Umbilical cord (tissue), 2 donors: ENCODE measurements around a stretch of chr6.

- RAMPAGE, long total RNA: no peak
Measured at GRCh38 chr6:138421527-138422152, 17.6 kb downstream of the HEBP2 start.

DNA sequence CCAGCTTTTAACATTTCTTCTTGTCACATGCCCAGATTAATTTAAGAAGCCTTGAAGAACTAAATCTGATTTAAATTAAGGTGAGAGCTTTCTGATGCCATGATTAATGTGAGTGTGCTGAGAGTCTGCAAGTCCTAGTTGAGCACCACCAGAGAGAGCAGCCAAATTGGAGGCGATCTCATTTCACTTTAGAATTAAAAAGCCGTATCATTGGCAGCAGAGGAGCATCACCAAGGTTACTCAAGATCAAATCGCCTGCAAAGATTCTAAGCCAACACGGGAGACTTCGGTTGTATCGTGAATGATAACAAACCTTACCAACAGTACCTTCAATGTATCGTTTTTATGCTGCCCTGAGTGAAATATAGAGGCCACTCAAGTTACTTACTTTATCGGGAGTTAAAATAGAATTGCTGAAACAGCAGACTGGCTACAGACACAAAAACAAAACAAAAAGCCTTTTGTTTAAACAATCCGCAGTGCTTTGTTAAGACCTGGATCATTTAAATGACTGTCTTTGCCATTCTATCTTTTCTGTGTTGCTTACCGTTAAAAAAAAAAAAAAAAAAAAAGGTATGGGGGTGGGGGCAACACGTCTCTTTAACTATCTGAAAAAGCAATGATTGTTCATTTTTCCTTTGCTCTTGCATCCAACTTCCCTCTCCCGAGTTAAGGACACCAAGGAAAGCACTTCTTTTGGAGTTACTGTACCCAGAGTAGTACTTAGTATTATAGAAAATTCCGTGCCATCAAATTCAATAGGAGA is 14.2 kb downstream of the NHSL1 start:
- RAMPAGE, long total RNA: no peak

DNA sequence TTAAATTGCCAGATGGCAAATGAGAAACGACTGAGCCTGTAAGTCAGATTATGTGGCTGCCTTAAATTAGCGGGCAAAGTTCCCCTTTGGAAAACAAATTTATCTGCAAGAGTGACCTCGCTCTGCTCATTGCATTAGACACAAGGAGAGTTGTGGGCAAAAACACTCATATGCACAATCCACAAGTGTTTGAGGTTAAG is 1.5 kb upstream of the NHSL1 start:
- RAMPAGE, long total RNA: no peak

GRCh38 chr6:138503964-138504626 is 4.8 kb upstream of the NHSL1 start:
- RAMPAGE, long total RNA: no peak

GRCh38 chr6:138521759-138522282 is 22.5 kb upstream of the NHSL1 start:
- RAMPAGE, long total RNA: no peak

DNA sequence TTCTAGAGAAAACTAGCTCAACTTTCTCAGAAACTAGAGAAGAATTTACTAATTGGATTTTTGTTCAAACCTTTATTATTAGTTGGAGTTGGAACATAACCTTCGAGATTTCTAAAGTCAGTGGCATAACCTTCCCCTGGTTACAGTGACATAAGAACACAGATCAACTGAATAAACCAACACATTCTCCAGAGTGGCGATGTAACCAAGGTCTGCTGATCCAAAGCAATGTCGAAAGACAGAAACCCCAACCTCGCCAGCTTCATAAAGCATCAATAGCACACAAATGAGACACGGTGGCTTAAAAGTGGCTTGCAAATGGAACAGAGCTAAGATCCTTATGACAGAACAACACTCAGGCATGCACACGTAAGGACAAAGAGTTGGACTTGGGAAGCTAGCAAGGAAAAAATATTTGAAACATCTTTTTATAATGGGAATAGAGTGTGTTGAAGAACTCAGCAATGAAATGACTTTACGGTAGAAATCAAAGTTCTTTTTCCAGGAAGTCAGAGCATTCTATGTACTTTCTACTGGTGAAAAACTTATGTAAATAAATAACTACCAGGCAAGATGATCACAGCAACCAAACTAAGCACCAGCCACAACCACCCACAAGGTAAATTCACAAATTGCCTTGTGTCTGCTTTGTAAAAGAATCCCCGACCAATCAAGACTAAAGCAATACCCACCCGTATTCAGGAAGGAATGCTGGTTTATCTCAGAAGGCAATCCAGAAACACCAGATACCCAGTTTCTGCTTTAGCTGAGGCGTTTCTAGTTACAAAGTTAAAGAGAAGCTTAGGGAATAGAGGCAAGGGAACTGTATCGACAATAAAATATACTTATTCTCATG is 61.0 kb upstream of the NHSL1 start:
- RAMPAGE, long total RNA: no peak

DNA sequence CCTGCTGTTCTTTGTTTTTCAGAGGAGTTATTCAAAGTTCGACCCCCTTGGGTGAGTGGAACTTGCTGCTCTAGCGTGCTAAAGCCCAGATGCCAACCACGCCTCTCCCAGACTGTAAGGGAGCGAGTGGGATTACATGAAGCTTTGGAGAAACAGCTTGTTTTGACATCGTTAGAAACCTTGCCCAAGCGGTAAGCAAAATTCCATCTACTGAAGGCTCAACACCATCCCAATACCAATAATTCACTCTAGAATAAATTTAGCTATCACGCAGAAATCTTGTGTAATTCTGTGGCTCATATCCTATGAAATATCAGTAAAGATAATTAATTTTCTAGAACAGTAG is 48.5 kb downstream of the ECT2L start:
- RAMPAGE, long total RNA: no peak

GRCh38 chr6:139030577-139030991 is 2.0 kb downstream of the ABRACL start:
- RAMPAGE, long total RNA: no peak

DNA sequence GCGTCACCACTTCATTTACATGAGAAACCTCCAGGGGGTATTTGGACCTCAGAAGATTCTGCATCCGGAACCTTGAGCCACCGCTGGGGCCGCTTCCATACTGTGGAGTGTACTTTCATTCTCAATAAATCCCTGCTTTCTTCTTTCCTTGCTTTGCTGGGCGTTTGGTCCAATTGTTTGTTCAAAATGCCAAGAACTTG is 1.5 kb upstream of the HECA start:
- RAMPAGE, long total RNA: no peak

GRCh38 chr6:139166821-139167324 is 32.0 kb downstream of the HECA start:
- RAMPAGE, long total RNA: no peak

GRCh38 chr6:139172657-139173206 is 37.9 kb downstream of the HECA start:
- RAMPAGE, long total RNA: no peak

DNA sequence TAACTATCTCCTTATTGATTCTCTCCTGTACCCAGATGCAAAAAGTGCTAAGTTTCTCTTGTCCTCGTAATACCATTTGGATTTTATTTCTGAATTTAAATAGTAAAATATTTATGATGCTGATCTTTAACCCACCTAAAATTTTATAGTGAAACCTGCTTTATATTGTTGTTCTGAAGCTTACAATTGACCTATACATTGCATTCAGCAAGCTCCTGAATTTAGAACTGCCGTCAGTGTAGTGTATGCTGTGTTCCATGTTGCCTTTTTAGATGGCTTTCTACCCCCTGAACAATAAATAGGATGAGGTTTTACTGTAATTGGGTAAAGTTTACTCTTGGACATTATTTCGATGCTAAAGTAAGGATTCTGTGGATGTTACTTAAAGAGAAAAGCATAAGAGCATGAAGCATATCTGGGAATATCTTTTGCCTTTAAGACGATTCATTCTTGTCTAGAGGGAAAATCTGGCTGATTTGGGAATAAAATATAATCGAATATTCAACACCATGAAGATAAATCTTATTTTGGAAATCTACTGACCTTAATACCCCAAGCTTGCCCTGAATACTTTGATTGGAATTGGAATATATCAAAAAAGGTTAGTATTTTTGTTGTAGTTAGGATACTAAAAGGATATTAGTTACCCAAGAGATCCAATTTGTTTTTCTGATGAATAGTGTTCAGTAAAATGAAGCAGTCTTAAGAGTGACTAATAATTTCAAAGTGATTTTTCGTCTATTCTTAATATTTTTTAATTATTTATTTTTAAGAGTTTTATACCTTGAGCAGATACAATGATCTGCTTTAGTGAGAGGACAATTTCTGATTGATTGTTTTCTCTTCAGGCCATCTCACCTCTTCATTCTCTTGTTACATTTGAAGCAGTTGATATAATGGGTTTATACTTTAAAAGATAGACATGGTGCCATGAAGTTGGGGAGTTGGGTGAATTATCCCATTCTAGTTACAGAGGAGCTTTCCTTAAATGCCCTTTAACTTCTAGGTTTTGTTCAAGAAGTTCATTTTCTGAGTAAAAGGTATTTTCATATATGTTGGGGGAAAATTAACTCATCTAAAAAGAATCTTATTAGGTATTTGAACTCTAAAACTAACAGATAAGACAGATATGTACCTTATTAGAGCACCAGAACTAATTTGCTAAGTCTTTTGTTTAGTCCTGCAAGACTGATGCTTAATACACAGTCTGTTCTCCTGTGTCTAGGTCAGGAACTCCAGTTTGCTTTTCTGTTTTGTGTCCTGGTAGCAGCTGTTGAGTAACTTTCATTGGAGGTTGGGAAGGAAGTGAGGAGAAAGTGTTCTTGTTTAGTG is 44.8 kb downstream of the HECA start:
- RAMPAGE, long total RNA: no peak

DNA sequence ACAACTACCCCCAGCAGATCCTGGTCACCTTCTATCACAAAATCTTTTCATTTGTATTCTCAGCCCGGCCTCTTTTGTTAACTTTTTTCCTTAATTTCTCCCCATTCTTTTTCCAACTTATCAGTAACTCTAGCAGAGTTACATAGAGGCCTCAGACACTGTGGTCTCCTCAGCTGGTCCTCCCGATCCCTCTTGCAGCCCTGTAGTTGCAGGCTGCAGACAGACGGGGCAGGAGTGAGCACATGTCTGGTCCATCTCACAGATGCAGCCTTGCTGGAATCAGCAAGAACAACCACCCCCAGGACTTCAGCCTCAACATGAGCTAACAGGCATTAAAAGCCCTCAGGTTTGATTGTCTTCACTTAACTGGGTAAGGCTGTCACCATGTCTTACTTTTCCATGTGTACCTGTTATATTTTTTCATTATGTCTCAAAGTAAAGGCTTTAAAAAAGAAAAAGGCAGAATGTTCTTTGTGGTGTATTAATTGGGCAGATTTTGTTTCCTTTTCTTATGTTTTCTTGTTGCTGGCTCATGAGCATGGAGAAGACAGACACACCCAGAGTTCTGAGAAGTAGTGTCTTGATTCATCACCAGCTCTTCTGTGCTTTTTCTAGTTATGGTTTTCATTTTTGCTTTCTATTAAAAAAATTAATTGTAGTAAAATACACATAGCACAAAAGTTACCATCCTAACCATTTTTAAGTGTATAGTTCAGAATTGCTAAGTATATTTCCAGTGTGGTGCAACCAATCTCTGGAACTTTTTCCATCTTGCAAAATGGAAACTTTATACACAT is 41.1 kb downstream of the TXLNB start:
- RAMPAGE, long total RNA: no peak

GRCh38 chr6:139262358-139263302 is 29.2 kb downstream of the TXLNB start:
- RAMPAGE, long total RNA: no peak

DNA sequence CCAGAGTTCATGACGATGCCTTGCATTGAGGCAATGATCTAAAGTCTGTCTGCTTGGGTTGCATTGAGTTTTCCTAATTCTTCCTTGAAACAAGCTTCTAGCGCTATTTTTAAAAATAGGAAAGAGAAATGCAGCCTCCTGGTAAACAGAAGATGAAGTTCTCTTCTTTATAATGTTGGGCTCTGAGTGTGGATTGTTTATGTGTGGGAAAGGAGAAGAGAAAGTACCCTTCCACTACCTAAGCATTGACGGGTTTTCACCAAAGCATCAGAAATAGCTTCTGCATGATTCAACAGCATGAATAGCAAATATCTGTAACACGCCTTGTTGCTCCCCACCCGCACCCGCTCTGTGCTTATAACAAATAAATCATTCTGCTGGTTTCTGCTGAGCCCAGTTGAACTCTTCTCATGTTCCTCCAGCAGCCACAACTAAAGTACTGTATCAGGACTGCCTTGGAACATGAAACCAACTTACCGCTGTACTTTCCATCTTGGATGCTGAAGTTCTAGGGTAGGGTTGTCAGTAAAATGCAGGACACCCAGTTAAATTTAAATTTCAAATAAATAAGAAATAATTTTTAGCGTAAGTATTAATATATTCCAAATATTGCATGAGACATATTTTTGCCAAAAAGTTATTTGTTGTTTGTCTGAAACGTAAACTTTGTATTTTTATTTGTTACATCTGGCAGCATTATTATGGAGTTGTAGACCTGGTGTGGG is 20.7 kb downstream of the TXLNB start:
- RAMPAGE, long total RNA: no peak

DNA sequence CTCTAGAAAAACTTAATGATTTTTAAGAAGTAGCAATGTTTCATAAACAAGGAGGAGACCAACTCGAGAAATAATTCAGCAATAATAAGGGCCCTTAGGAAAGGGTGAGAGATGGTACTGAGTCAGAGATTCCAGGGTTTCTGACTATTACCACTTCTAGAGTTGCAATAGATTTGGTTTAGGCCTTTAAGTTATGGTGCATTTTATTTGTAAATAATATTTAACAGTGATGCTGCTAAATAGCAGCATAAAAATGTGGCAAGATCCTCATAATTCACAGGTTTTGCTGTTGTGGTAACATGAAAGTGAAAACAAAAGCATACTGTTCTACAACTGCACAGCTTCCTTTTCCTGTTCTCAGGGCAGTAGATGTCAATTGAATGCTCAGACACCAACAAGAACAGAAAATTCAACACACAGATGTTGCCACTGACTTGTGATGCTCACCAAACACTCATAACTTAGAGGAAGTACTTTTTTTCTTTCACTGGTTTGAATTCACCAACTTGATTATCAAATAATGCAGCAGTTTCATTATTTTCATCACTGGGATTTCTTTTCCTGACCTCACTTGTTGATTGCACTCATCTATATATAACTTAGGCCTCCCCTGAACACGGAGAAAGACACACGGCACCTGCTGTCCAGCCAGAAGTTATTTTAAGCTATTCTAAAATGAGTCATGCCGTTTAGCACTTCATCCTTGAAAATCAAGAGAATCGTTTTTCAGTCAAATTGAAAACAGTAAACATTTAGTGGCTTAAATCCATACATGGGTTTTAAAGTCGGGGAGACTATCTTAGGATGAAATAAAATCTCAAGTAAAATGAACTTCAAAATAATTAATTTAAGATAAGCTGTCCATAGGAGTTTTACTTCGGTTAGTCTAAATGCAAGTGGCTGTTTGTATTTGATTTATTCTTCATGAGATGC is 1.0 kb downstream of the TXLNB start:
- RAMPAGE, long total RNA: no peak

DNA sequence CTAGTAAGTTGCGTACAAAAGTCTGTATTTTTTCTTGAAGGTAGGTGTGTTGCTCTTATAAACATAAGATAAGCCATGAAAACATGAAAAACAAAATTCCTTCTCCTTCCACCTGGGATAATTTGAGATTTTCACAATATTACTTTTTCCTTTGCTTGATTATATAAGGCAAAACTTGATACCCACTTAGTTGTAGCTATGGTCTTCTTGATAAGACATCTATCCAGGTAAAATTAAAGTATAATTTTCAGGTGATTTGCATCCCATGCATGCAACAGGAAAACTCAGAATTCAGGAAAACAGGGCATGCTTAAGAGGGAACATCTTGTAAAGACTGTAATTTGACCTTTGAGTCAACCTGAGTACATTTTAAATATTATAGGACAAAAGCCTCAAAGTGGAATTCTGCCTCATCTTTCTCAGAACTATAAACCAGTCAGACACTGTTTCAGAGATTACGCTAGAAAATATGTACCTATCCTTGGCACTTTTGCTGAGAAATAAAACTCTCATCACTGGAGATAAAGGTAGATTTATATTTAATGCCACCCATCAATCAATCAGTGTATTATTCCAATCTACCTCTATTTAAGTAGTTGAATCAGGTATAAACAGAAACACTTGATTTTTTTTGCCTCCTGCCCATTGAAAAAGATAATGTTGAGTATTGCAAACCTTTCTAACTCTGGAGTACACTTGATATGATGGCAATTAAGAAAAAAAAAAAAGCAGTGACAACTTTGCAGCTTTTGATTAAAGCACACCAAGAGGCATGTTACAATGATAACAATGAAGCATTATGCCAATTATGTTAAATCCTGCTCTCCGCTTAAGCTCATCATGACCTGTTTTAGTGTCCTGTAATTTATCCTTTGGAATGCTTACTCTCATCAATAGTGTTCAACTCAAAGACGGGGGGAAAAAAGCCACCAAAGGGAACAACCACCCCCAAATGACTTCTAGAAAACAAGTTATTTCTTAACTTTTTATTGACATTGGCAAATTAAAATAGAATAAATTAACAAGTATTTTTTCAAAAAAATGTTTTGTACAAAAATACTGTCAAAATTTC is 2.8 kb downstream of the CITED2 start:
- RAMPAGE, long total RNA: no peak

- RAMPAGE, long total RNA: no peak
Measured at GRCh38 chr6:139473131-139473766, 98.8 kb upstream of the CITED2 start.

DNA sequence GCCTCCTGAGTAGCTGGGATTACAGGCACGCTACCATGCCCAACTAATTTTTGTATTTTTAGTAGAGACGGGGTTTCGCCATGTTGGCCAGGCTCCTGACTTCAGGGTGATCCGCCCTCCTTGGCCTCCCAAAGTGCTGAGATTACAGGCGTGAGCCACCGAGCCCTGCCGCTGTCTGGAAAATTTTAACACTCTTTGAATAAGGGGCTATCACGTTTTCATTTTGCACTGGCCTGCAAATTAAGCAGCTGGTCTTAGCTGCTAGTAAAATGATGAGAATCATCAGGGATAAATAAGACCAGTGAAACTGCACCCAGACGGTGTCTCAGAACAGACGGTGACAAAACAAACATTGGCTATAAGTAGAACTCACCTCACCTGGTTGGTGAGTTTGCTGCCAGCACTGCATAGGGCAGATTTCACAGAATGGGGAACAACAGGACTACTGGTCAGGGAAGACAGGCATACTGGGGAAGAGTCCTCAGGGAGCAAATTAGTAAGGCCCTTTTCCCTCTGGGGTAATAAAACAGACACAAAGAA is 175.8 kb upstream of the CITED2 start:
- RAMPAGE, long total RNA: no peak

- RAMPAGE, long total RNA: no peak
Measured at GRCh38 chr6:139778668-139779284, 404.3 kb upstream of the CITED2 start.